Osteoblast (primary cell): ENCODE data around the genes PPARGC1A and SEPSECS.

GRCh38 chr4:17857487-17857991, 46.8 kb downstream of the NCAPG start:
- CAGE, long polyA plus RNA, result no peak

GRCh38 chr4:18411348-18412139, 390.0 kb upstream of the LCORL start:
- CAGE, long polyA plus RNA, result no peak
- RRBS, result no CpG with 5 or more reads among the region's 1 CpG

DNA sequence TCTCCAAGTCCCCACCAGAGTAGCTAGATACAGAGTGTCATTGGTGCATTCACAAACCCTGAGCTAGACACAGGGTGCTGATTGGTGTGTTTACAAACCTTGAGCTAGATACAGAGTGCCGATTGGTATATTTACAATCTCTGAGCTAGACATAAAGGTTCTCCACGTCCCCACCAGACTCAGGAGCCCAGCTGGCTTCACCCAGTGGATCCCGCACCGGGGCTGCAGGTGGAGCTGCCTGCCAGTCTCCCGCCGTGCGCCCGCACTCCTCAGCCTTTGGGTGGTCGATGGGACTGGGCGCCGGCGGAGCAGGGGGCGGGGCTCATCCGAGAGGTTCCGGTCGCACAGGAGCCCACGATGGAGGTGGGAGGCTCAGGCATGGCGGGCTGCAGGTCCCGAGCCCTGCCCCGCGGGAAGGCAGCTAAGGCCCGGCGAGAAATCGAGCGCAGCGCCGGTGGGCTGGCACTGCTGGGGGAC, 396.6 kb upstream of the LCORL start:
- CAGE, long polyA plus RNA, result no peak
- RRBS, result no CpG with 5 or more reads among the region's 27 CpGs

DNA sequence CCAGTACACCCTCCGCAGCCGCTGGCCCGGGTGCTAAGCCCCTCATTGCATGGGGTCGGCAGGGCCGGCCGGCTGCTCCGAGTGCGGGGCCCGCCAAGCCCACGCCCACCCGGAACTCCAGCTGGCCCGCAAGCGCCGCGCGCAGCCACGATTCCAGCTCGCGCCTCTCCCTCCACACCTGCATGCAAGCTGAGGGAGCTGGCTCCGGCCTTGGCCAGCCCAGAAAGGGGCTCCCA, 396.9 kb upstream of the LCORL start:
- CAGE, long polyA plus RNA, result no peak
- RRBS, result no CpG with 5 or more reads among the region's 20 CpGs

GRCh38 chr4:22399441-22400089, 116.3 kb downstream of the ADGRA3 start:
- CAGE, long polyA plus RNA, result no peak

DNA sequence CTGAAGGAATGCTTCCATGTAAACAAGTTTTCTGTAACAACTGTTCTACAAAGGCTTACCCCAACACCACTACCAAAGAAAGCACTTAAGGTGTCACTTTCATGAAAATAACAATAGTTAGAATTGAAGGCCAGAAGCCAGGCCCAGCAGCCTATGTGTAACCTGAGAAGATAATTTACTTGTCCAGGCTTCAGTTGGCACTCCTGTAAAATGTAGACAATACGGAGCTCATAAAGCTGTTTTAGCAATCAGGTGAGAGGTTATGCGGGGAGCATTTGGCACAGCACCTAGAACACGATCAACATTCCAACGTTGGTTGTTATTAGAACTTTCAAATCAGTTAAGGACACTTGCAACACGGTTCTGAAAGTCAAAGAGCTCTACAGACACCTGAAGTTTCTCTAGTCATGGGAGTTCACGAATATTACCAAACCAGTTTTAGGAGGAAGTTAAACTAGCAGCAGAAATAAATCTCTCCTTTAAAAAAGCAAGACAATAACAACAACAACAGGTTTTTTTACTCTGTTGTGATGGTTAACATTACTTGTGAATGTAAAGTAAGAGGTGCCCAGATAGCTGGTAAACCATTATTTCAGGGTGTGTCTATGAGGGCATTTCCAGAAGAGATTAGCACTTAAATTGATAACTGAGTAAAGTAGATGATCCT, 15.6 kb downstream of the ADGRA3 start:
- CAGE, long polyA plus RNA, result no peak
- RRBS, result no CpG with 5 or more reads among the region's 6 CpGs

GRCh38 chr4:22510333-22510841, 5.5 kb downstream of the ADGRA3 start:
- CAGE, long polyA plus RNA, result no peak
- RRBS, result no CpG with 5 or more reads among the region's 7 CpGs

DNA sequence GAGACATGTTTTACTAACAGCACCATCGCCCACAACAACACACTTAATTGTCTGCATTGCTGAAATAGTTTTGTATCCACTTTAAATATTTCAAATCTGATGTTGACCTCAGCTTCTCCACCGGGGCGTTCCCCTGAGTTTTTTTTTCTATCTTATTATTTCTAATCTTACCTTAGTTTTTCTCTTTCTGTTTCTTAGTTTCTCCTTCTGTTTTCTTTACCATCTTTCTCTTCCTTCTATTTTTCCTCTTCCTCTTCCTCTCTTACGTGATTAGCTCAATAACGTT, 212.0 kb upstream of the ADGRA3 start:
- CAGE, long polyA plus RNA, result no peak
- RRBS, result no CpG with 5 or more reads among the region's 5 CpGs

GRCh38 chr4:23414163-23414569, 475.7 kb downstream of the PPARGC1A start:
- CAGE, long polyA plus RNA, result no peak
- RRBS, result no CpG with 5 or more reads among the region's 1 CpG

DNA sequence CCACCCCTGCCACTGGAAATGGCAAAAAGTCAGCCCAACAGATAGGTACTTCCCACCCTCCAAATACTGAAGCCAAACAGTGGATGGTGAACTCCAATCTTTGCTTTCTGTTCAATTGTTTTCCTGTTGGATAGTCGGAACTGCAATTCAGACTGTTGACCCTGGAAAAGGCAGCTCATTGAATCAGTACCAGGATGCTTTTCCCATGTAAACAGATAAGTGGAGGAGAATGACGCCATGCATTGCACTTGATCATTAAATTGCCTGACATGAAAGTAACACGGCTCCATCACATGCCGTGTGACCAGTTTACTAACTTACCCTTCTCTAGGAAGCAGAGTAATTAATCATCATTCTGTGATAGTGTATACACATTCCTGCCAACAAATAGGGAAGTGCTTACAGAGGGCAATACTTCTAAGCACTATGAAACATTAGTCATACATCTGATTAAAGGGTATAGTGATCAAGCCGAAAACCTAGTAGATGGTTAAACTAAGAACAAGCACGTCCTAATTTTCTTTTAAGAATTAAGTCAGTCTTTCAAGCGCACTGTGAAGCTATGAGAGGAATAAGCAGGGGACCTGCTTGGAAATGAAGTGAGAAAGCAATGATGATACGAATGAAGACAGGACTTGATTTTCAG, 101.3 kb downstream of the PPARGC1A start:
- CAGE, long polyA plus RNA, result no peak
- RRBS, result no CpG with 5 or more reads among the region's 8 CpGs

GRCh38 chr4:23812624-23813366, 77.1 kb downstream of the PPARGC1A start:
- CAGE, long polyA plus RNA, result no peak
- RRBS, result no CpG with 5 or more reads among the region's 14 CpGs

- CAGE, long polyA plus RNA, result no peak
- RRBS, result no CpG with 5 or more reads among the region's 11 CpGs
Observed at GRCh38 chr4:23889512-23890359, at the start of gene PPARGC1A. TSS of gene PPARGC1A (minus strand) at chr4:23890047.

DNA sequence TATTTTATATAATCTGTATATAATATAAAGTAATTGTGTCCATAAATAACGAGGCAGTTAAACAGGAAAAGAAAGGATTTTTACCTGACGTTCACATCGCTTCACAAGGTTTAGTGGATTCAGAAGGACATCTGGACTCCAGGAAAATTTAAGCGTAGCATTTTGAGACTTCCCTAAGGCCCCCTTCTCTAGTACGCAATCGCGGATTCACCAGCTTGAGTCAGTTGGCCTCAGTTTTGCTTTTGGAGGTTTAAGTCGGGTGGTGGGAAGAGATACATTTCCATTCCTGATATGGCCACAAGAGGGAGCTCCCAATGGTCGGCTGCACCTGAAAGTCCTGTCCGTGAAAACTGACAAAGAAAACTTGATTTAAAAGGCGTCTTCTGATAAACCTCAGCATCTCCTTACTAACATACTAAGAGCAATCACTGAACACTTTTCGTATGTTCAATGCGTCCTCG, 50.7 kb downstream of the LGI2 start:
- CAGE, long polyA plus RNA, result no peak
- RRBS, result no CpG with 5 or more reads among the region's 14 CpGs

- CAGE, long polyA plus RNA, result no peak
- RRBS, result no CpG with 5 or more reads among the region's 7 CpGs
Observed at GRCh38 chr4:25099339-25099902, 60.8 kb downstream of the SEPSECS start.

- CAGE, long polyA plus RNA, result no peak
- RRBS, result under 1% methylated on average over 6 of the region's 53 CpGs
Observed at GRCh38 chr4:25160233-25161133, at the start of gene SEPSECS. TSS of gene SEPSECS (minus strand) at chr4:25160449.

GRCh38 chr4:25652042-25652713, 3.5 kb upstream of the SLC34A2 start:
- CAGE, long polyA plus RNA, result no peak
- RRBS, result no CpG with 5 or more reads among the region's 7 CpGs

- CAGE, long polyA plus RNA, result no peak
- RRBS, result no CpG with 5 or more reads among the region's 2 CpGs
Observed at GRCh38 chr4:25904802-25905017, 9.3 kb upstream of the SMIM20 start.

DNA sequence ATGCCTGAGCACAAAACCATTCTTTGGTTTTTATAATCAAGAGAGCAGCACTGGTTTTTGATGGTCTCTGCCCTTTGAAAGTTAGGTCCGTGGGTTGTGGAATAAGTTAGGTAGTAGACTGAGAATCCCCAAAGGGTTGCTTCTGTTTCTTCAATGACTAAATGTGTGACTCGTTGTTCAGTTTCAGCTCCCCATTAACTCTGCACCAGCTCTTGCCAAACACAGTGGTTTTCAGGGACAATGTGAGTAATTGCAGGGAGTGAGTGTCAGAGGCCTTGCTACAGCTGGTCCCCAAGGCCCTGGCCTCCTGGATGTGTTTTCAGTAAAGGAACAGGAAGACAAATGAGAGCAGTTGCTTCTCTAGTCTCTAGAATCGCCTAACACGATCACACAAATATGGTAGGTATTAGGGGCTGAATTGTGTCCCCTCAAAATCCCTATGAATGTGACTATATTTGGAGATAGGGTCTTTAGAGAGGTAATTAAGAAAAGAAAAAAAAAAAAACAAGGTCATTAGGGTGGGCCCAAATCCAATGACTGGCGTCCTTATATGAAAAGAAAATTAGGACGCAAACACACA, 24.9 kb downstream of the SMIM20 start:
- CAGE, long polyA plus RNA, result no peak
- RRBS, result no CpG with 5 or more reads among the region's 6 CpGs

DNA sequence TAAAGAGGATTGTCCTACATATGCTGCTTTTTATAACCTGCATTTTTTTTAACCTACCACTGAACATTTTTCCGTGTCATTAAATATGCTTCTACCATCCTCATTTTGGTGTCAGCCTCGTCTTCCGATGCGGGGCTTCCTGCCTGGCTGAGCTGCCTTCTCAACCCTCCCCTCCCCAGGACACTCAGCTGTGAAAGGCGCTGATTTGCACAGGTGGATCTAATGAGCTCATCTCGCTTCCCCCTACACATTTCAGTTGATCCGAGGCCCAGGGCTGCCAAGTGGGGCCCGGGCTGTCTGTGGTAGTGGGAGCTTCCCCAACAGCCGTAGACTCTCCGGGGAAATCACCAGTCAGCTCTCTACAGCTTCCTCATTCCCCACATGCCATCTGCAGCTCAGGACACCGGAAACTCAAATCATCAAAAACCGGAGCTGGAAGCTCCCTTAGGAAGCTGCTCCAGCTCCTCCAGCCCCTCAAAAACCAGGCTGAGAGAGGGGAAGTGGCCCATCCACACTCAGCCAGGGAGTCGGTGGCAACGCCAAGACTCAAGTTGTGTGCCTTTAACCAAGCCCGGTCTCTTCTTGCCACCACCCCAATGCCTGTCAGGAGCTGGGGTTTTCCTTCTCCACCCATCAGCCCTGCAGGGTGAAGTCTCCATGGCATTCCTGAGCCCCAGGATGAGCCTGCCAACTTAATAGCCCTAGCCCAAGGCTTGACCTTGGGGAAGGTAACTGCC, 56.3 kb downstream of the SMIM20 start:
- CAGE, long polyA plus RNA, result no peak
- RRBS, result 12% methylated on average over 4 of the region's 15 CpGs

DNA sequence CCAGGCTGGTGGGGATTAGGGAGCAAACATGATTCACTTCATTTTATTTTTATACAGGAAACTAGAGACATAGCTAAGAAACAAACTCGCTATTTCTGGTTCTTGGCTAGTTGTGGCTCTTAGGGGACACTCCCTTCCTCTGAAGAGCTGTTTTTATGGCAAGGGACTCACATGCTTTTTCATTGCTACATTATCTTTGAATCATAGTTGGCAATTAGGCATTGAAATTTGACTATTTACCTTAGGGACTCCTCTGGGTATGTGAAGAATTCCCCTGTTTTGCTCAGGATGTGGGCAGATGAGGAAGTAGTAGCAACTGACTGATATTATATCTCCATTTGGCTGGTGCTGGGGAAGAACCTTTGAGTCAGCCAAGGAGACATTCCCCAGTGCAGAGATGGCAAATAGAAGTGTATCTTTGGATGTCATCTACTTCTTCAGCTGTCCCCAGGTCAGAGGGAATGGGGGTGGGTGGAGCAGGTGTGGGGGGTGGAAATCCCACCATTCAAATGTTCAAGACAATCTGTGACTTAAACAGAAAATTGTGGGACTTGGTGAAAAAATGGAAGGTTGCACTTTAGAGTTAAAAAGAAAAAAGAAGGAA, 174.6 kb downstream of the SMIM20 start:
- CAGE, long polyA plus RNA, result no peak
- RRBS, result no CpG with 5 or more reads among the region's 1 CpG